Paraaortic lymph node (tissue), 1 donor: ENCODE measurements around the gene DPP8.

- PRO-cap: no peak
Observed at GRCh38 chr15:65378441-65378949, 693 bp upstream of the IGDCC3 start.

DNA sequence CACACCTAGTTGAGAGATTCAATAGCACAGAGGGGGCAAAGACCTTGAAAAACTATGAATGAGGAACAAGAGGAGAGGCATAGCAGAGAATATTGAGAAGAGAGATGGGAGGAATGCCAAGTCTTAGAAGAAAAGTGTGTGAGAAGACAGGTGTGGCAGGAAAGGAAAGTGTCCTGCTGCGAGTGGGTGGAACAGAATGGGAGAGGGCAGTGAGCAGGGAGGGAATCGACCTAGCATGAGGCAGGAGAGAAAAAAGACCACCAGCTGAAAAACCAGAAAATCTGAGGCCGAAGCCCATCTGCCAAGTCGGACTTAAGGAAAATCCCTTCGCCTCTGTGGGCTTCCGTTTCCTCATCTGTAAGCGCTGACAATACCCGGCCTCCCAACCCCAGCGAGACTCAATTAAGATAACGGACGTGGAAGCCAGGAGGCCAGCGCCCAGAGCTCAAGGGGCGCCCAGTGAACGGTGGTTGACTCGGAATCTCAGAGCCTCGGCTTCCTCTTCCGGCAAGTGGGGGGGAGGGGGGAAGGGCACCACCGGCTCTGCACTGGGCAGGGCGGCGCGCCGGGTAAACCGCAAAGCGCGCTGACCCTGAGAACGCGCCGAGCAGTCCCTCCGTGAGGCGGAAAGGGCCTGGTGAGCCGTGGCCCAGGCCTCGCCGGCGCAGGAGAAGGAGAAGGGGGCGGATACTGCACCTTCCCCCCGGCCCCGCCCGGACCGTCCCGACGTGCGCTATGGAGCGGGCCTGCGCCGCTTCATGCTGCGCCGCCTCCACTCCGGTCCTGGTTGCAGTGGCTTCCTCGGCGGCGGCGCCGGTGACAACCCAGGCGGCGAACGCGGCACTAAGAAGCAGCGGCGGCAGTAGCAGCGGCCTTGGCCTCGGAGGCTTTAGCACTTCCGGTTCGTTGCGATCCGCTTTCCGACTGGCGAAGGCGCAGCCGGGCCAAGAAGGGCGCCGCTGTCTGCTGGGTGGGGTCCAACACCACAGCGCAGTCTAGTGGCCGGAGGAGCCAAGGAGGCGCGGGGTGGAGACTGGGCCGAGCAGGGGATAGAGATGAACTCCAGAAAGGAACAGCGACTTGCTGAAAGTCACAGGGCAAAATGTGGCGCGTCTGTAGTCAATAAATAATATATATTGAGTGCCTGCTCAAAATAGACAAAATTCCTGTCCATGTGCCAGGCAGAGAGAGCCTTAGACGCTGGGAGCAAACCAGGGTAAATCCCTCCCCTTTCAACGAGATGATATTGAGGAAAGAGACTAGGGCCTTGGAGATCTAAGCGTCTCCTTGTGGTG is at the start of gene DPP8:
Gene DPP8 (minus strand): TSS at position 900 of the 1,295 bp plus-strand sequence.
- PRO-cap: bidirectional peak, plus-strand start at position 510 of the sequence, minus-strand start at position 485 of the sequence; unidirectional peak, minus-strand start at position 891 of the sequence

GRCh38 chr15:65530042-65530278 is 303 bp upstream of the HACD3 start:
- PRO-cap: no peak

- PRO-cap: no peak
Observed at GRCh38 chr15:65624534-65625310, 3.0 kb downstream of the SLC24A1 start.

GRCh38 chr15:65839664-65839863 is 29.7 kb upstream of the RAB11A start:
- PRO-cap: no peak

GRCh38 chr15:66115310-66116470 is 137.9 kb downstream of the MEGF11 start:
- PRO-cap: no peak

DNA sequence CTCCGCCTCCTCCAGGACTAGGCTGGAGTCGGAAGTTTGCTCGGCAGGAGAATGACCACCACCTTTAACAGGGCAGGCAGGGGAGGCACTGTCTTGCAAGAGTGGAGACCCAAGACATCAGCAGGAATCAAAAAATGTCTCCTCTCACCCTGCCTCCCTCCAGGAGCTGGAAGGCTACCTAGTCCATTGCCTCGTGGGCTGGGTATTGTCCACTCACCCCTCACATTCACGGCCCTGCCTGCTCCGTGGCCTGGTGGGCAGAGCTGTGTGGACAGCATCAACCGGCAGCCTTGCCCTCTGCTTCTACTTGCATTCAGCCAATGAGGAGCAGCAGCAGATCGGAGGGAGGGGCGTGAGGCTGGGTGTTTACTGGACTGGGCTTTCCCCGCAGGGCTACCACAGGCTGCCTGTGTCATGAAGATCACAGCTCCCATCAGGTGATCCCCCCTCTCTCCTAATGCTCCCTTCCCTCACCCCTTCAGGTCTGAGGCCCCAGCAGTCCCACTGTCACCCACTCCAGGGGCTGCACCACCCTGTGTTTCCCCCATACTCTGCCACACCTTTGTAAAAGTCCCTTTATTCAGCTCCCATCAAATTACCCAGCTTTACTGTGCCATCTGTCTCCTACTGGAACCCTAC is 81.3 kb downstream of the MEGF11 start:
- PRO-cap: no peak

GRCh38 chr15:66252990-66253550 is 480 bp downstream of the MEGF11 start:
- PRO-cap: no peak

DNA sequence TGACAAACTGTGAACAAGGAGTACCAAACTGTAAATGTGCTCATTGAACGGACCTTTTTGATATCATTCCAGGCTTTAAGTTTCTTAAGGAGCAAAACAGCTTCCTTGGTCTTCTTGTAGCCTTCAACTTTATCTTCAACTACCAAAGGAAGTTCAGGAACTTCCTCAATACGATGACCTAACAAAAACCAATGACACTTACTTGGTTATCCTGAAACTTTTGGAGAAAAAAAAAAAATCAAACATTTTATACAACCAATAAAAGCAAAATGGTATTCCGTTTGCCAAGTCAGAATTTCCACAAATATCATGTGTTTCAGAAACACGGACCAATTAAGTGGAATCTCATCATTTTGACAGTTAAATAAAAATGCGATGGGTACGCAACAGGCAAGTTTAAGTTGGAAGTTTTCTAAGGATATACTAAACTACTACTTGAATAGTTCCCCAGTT is 2.9 kb downstream of the RPL4 start:
- PRO-cap: no peak

GRCh38 chr15:66618965-66619832 is 53.4 kb upstream of the LCTL start:
- PRO-cap: no peak

DNA sequence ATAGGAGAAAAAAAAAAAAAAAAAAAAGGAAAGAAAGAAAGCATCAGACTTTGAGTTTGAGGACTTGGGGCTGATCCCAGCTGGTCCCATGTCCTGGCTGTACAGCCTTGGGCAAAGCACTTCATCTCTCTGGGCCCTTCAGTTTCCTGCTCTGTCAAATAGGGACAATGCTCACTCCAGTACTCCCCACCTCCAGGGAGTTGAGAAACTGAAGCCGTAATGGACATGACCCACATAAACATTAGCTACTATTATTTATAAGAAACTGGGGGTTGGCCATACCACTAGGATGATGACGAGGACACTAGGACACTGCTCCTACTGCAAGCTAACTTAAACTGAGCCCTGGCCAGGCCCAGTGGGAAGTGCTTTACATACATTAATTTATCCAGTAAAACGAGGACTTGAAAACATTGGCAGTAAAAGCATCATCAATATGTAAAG is 22.9 kb upstream of the SMAD6 start:
- PRO-cap: no peak

GRCh38 chr15:66706287-66706896 is 4.4 kb downstream of the SMAD6 start:
- PRO-cap: no peak

- PRO-cap: no peak
Observed at GRCh38 chr15:66761844-66762070, 59.7 kb downstream of the SMAD6 start.

- PRO-cap: no peak
Observed at GRCh38 chr15:66850896-66851645, 149.0 kb downstream of the SMAD6 start.

- PRO-cap: no peak
Observed at GRCh38 chr15:67039798-67040035, 25.7 kb upstream of the SMAD3 start.

- PRO-cap: no peak
Observed at GRCh38 chr15:67059050-67059718, 6.2 kb upstream of the SMAD3 start.

DNA sequence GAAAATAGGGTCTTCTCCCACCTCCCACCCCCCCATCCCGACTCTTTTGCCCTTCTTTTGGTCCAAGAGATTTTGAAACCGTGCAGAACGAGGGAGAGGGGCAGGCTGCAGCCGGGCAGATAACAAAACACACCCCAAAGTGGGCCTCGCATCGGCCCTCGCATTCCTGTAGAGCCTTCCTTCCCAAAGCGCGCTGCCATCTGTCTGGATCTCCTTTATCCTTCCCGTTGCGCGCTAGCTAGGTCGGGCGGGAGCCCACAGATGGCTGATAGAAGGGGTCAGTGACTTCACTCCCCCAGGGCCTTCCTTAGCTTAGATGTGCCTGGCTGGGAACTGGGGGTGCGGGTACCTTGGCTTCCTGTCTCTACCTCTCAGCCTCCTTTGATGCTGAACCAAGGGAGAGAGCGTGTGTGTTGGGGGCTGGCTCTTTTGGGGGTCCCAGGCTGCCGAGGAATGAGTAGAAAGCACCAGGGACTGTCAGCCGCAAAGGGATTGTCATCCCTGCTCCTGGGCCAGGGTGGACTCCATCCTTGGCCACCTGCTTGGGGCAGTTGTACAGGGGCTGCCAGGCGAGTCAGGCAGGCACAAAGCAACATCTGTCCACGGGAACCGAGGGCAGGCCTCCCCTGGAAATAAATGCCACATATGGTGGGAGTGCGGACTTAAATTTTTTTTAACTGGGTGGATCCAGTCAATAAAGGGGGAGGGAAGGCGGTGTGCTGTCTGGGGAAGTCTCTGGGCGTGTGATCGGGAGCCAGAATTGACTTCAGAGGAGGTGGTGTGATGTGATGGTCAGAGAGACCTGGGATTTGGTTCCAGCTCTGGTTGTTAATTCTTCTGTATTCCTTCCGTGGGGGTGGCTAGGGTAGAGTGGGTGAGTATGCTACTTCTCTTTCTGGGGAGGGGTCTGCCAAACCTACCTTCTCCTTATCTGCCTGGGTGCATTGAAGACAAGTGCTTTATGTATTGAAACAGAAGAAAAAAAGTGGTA is 1.9 kb downstream of the SMAD3 start:
- PRO-cap: no peak

DNA sequence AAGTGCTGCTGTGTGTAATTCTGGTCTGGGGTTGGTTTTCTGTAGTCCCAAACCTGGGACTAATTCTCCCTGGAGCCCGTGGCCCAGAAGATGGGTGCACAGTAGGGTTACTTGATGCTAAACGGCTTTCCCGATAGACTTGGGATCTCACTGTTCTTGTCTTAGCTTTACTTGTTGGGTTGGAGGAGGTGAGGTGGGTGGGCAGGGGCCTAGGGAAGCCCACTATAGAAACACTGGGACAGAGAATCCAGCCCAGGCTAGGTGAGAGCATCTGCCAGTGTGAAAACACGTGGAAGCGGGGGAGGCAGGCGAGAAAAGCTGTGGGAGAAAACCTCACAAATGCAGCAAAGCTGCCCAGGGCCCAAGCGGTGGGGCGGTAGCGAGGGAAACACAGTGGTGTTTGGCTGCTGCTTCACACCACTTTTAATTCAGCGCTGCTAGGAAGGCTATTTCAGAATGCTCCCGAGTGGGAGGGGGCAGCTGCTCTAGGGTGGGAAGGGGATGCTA is 22.8 kb downstream of the SMAD3 start:
- PRO-cap: no peak

DNA sequence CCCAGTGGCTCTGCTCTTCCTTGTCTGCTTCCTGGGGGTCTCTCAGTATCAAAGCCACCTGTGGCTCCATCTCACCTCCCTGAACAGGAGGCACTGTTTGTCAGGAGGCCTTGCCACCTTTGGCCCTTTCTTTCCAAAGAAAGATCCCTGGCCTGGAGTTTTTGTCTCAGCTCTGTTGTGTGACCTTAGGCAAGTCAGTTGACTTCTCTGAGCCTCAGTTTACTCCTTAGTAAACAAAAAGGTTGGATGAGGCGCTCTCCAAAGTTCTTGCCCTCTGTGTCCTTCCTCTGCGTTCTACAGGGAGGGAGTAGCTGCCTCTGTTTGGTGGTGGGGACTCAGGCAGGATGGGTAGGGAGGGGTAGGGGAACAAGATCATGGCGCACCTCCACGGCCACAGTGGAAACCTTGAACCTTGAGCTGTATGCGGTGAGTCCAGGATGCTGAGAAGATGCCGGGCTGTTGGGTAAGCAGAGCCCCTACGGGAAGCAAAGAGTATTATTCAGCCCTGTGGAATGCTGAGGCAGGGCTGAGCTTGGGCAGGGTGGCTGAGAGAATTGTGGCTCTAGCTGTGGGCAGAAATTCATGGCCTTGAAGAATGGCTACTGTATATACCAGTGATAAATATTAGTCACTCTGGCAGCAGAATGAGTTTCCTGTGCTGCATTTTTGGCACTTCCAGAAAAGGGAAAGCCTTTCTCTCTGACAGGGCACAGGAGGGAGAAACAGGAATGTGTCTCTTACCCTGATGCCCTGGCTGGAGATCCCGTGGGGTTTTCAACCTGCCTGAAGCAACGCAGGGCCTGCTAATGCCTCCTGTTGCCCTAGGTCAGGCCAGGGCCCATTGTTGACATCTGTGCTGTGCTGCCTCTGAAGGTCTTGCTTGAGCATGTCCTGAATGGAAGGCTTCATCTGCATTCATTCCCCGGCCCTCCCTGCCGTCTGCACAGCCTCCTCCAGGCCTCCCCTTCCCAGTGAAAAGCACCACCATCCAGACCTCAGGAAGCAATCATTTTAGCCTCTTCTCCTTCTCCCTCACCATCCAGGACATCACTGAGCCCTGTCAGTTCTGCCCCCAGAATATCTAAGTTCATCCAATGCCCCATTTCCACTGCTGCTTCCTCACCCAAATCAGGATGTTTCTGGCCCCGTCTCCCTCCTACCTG is 40.0 kb downstream of the SMAD3 start:
- PRO-cap: no peak

DNA sequence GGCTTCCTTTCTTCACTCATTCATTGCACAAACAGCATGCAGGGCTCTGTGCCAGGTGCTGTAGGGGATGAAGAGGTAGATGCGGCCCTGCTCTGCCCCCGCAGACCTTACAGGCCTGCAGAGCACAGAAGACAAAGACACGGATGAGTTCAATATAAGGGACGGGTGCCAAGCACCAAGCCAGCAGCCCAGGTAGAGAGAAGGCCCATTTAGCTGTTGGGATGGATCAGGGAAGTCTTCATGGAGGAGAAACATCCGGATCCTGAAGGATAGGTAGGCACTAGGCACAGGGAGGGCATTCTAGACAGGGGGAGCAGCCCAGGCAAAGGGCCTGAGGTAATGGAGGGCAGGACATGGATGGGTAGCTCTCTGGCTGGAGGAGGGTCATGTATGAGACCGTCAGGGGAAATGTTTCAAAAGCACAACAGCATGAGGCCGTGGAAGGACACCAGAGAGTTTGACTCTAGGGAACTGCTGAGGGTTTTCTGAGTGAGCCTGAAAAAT is 69.3 kb downstream of the AAGAB start:
- PRO-cap: no peak